Measurements from ENCODE around the gene ATP7B.

- PRO-cap: no peak
Measured at GRCh38 chr13:50141105-50141507, 125.9 kb downstream of the KCNRG start.

DNA sequence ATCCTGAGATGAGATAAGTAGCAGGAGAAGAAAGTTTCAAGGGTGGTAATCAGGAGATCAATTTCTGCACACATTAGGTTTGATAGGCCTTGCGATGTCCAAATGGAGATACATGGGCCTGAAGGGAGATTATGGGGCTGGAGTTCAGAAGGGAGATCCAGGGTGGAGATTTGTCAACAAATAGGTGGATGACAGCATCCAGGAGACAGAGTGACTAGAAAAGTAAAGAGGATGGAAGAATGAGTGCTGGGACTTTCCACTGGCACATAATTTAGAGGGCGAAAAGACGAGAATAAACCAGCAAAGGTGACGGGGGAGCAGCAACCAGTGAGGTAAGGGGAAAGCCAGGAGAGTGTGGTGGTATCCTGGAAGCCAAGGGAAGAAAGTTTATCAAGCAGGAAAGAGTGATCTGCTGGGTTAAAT, 333.0 kb downstream of the DLEU7 start:
- PRO-cap: no peak

- PRO-cap: no peak
Measured at GRCh38 chr13:50916734-50917291, 7.2 kb downstream of the RNASEH2B start.

DNA sequence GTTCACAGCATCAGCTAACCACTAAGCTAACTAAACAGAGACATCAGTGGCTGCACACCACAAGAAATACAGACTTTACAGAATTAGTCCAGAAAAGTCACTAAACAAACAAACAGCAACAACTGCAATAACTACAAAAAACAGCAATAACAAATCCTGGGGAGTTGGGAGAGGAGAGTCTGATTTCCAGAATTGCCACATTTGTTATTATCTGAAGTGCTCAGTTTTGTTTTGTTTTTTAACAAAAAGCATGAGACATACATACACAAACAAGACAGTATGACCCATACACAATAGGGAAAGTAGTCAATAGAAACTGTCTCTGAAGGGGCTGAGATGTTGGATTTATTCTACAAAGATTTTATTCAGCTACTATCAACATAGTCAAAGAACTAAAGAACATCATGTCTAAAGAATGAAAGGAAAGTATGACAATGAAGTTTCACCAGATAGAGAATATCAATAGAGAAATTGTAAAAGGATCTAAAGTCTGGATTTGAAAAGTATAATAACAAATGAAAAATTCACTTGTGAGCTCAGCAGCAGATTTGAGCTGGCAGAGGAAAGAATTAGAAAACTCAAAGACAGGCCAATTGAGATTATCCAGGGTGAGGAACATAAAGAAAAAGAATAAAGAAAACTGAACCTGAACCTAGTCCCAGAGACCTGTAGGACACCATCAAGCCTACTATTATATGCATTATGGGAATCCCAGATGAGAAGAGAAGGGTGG, 13.1 kb downstream of the RNASEH2B start:
- PRO-cap: no peak

GRCh38 chr13:51169717-51170628, 52.2 kb upstream of the FAM124A start:
- PRO-cap: no peak

GRCh38 chr13:51378058-51378513, 38.6 kb downstream of the SERPINE3 start:
- PRO-cap: no peak

DNA sequence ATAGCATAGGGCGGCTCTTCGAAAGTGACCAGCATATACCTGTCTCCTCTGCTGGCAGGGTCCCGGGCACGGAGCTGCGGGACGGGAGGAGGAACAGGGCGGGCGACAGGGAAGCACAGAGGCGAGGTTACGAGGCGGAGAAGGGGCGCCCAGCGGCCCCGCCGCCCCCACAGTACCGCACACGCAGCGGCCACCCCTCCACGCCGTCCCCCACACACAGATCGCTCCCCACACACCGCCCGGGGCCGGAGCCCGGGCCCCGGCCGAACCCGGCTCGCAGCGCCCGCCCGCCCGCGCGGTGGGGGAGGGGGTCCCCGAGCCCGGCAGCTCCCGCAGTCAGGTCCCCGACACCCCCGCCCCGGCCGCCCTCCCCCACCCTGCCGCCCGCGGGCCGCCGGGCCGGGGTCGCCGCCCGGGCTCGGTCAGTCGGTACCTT, 836 bp downstream of the INTS6 start:
- PRO-cap: bidirectional peak, plus-strand start at position 57 of the sequence, minus-strand start outside the sequence

DNA sequence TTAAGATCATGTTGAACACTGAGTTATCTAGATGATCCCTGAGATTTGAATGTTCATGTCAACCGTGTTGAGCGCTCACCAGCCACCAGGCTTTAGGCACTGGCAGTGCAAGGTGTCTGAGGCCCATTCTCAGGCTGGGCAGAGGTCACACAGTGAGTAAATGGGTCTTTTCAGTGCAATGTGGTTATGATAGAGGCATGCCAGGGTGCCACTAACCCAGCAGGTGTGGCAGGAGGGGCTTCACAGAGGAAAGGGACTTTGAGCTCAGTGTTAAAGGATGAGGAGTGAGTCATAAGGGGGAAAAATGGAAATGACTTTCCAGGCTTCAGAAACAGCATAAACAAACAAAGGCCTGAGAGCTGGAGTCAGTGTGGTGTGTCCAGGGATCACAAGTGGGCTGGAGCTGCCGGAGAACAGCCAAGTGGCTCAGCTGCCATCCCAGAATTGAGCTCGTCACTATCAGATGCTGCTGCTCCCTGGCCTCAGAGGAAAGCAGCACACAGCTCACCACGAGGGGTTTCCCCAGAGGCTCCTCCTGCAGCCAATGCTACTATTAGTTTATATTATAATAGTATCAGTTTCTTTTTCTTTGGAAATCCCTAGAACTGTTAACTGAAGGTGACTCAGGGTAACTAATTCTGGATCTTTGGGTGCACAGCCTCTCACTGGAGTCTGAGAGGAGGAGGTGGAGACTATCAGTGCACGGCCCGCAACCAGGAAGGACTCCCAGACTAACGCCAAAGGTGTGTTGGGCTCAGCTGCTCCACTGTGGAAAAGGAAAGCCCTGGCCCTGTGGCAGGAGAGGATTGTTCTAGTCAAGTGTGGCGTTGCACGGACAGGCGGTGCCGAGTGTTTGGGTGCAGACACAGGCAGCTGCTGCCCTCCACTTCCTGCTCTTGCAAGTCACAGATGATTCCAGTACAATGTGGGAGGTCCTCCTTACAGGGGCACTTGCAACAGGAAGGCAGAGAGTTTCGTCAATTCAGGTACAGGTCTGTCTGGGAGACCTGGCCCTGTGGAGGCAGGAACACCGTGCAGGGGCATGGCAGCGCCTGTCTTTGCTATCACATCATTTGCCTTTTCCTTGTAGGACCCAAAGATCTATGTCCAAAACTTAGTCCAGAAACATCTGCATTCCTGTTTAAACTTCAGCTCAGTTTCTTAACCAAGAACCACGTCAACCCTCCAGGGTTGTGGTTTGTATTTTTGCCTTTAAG, 39.4 kb downstream of the DHRS12 start:
- PRO-cap: no peak

DNA sequence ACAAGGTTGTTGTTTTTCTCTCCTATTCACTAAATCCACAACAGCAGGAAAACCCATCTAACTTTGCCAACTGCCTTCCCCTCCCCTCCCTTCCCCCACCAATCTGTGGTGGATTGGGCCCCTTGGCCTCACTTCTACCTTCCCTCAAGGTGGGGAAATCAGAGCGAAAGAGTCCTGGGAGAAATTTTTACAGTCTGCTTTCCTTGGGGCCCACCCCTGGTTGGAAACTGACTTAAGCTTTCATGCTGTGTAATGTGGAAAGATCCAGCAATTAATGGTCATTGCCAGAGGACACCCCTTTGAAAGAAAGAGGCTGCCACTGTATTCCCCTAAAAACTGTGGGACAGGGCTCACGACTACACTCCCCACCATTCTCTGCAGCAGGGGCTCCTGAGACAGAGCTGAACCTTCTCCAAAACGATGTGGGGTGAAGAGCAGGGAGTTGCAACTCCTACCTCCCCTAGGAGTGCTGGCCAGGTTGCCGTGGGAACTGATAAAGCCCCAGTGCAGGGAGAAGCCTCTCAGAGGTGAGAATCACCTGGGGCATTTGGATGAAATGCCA, 1.2 kb downstream of the DHRS12 start:
- PRO-cap: no peak

- PRO-cap: no peak
Measured at GRCh38 chr13:51955030-51955603, 56.1 kb downstream of the ATP7B start.

DNA sequence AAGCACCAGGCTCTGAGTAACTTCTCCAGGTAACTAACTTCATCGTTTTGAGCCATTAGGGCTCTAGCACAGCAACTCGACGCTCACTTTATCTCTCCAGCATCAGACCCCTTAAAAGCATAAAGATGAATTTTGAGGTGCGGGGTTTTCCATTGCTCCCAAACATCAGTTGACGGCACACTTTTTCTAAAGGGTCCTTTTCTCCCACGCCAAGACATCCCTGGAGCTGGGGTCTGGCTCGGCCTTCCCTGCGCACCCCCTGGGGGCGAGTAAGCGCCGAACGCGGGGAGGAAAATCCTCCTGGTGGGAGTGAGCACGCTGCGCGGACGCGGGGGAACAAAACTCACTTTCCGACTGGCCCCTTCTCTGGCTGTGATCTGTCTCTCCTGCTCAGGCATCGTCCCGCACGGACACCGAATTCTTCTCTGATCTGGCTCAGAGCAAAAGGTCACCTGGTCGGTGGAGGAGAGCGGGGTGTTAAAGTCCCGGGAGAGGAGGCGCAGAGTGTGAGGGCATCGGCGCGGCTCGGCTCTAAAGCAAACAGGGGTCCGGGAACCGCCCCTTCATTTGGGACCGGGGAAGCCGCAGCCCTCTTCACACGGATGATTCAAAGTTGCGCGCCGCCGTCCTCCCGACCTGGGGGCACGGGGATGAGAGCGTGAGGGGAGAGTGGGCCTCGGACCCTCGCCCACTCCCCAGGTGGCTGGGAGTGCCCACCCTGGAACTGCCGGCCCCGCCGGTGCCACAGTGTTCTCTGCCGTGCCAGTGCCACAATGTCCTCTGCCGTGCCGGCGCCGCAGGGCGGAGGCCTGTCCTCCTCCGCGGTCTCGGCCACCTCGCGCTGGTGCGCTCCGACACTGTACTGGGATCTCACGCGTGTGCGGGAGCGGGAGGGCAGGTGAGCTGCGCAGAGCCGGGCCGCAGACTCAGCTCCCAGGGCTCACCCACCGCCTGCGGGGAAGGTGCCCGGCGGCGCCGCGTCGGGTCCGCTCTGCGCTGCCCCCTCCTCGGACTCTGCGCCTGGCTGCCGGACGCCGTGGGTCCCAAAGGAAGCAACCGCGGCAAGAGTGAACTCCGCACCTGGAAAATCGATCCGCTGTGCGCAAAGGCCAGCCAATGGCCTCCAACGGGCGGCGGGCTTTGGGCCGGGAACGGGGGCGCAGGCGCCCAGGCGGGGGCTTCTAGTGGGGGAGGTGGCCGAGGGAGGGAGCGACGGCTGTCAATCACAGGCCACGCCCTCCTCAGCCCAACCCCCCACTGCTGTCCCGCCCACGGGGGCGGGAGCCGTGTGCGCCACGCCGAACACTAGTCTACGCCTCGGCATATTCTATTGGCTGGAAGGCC, at the start of gene ATP7B:
TSS of gene ATP7B (minus strand) at position 511 of the 1,344 bp plus-strand sequence.
- PRO-cap: unidirectional peak, minus-strand start at position 1,016 of the sequence

DNA sequence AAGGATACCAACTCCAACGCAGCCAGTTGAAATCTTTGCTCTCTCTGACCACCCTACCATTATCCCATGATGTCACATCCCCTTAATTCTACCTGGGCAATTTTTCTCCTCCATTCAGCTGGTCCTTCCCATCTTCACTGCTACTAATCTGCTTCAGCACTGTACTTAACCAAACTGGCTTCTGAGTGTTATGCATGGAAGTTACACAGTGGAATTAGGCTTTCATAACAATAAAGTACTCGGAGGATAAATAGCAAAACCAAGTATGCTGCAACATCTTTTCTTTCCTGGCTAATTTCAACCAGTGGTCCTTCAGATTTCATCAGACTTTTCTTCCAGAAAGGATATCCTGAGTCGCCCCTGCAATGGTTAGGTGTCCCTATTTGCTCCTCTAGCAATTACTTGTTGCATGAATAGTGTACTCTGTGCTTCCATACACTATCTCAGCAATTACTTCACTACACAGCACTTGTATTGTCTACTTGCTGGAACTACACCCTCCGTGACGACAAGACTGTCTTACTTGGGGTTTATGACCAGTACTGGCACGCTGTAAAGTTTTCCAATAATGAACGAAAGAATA, 34.0 kb upstream of the NEK3 start:
- PRO-cap: no peak

GRCh38 chr13:52407426-52407724, 1.4 kb upstream of the THSD1 start:
- PRO-cap: no peak

- PRO-cap: no peak
Measured at GRCh38 chr13:52454866-52455197, 446 bp upstream of the CKAP2 start.

DNA sequence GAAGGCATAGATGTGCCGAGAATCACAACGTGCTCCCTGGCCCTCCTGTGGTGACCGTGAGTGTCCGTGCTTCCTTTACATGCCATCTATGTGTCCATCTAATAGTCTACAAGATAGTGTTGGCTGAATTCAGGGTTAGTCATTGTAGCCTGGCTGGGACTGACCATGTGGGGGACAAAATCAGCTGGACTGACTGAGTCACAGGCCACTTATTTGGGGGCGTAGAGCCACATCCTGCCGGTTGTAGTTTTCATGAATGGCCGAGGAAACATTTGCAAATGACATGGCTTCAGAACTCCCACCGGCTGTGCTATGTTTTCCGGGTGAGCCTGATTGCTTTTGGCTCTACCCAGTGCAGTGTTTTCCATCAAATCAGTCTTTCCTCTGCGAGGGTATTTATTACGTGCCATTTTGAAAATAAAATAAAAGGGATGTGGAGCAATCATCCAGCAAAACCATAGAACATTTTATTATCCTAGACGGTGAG, 36.9 kb upstream of the OLFM4 start:
- PRO-cap: no peak

DNA sequence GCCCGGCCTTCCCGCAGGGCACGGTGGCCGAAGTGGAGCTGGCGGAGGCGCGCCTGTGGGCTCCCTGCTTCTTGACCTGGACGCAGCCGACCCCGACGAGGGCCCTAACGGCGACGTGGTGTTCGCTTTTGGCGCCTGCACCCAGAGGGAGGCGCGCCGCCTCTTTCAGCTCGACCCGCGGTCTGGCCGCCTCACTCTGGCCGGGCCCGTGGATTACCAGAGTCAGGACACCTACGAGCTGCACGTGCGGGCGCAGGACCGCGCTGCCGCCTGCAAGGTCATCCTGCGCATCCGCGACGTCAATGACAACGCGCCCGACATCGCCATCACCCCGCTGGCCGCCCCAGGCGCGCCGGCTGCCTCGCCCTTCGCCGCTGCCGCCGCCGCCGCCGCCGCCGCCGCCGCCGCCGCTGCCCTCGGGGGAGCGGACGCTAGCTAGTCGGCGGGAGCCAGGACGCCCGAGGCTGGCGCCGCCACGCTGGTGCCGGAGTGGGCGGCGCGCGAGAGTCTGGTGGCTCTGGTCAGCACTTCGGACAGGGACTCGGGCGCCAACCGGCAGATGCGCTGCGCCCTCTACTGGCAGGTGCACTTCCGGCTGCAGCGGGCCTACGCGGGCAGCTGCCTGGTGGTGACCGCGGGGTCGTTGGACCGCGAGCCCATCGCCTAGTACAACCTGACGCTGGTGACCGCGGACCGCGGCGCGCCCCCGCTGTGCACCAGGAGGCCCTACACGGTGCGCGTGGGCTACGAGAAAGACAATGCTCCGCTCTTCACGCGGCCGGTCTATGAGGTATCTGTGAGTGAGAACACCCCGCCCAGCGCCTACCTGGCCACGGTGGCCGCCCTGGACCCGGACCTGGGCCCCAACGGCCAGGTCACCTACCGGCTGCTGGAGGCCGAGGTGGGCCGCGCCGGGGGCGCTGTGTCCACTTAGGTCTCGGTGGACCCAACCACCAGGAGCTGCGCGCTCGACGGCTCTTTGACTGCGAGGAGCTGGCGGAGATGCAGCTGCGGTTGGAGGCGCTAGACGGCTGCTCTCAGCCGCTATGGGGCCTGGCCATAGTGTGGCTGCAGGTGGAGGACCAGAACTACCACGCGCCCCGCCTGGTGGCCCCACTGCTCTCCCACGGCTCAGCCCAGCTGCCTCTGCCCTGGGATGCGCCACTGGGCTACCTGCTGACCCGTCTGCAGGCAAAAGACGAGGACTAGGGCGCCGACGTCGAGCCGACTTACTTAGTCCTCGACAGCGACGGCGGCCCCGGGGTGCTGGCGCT, 172.5 kb downstream of the OLFM4 start:
- PRO-cap: no peak

GRCh38 chr13:54036827-54037159, 1008.2 kb downstream of the OLFM4 start:
- PRO-cap: unidirectional peak, plus-strand start at chr13:54036973

DNA sequence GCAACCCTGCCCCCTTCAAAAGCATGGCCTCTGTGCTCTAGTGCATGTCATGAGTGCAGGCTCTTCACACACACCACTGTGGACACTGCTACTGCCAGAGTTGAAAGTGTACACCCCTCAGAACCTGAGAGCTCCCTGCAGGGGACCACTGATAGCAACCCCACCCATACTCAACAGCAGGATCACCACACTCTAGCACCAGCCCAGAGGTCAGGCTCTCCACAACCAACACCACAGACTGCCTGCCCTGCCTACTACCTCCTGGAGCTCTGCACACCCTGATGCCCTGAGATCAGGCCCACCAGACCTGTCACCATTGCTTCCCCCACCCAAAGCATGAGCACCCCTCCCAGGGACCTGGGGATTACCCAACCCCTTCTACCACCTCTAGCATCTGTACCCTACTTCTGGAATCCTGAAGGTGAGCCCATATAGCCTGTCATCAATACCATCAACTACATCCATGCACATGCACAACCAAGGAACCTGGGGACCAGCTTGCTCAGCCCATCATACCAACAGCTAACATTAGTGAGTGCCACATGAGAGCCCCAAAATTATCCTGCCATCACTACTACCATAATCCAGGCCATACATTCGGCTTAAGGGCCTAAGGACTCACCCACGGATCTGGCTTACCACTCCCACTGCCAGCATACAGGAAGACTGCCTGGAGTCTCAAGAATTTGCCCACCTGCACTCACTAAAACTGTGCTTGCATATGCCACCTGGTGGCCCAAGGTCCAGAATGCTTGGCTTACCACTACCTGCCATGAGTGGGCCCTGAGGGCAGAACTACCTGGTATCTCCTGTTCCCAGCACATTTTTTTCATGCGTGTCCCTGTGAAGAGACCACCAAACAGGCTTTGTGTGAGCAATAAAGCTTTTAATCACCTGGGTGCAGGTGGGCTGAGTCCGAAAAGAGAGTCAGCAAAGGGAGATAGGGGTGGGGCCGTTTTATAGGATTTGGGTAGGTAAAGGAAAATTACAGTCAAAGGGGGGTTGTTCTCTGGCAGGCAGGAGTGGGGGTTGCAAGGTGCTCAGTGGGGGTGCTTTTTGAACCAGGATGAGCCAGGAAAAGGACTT, 1563.0 kb upstream of the PRR20A start:
- PRO-cap: no peak

DNA sequence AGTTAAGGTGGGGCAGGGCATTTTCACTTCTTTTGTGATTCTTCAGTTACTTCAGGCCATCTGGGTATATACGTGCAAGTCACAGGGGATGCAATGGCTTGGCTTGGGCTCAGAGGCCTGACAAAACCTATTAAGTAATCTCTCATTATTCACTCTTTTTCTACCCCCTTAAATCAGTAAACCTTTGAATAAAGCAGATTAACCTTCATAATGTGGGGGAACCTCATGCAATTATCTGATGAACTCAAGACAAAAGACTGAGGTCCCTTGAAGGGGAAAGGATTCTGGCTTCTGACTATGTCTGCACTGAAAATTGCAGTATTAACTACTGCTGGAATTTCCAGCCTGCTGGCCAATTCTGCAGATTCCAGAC, 1480.1 kb upstream of the PRR20A start:
- PRO-cap: no peak

- PRO-cap: no peak
Measured at GRCh38 chr13:57046205-57046755, 94.4 kb upstream of the PRR20A start.